Mammary epithelial cell (primary cell): ENCODE measurements around a stretch of chr7.

GRCh38 chr7:151850820-151851708 lies 25.9 kb downstream of the PRKAG2 start:
- CAGE, long polyA plus RNA: no peak
- RRBS: no CpG with 5 or more reads among the region's 27 CpGs

DNA sequence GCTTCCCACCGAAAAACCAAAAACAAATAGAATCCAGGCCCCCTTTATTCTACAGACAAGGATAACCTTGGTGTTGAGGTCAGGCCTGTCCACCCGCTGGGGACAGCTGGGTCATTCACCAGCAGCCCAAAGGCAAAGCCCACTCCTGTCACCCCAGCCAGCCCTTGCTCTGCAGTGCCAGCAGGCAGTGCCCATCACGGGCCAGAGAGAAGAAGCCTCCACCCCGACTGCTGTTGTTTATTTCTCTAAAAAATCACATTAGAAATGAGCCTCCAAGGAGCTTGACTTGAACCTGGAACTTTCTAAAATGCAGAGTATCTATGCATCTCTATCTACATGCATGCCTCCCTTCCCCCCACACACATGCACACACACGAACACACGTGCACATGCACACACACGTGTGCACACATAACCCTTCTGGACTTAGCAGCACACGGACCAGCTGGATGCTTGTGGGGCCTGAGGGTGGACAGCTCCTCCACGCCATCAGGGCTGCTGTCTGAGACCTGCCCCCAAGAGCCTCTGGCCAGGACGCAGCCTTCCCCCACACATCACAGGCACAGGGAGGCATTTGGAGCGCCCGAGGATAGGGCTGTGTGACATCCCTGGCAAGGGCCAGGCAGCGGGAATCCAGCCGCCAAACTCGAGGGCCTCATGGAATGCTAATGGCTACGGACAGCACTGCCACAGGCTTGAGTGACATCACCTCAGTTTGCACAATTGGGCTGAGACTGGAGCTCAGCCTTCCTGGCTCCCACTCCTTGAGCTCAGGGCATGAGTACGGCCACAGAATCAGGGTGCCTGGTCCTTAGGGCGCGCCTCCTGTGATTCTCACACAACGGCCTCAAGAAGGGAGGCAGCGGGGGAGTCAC lies 22.7 kb downstream of the PRKAG2 start:
- CAGE, long polyA plus RNA: no peak
- RRBS: no CpG with 5 or more reads among the region's 21 CpGs

GRCh38 chr7:151864029-151864526 lies 12.8 kb downstream of the PRKAG2 start:
- CAGE, long polyA plus RNA: no peak
- RRBS: no CpG with 5 or more reads among the region's 10 CpGs

DNA sequence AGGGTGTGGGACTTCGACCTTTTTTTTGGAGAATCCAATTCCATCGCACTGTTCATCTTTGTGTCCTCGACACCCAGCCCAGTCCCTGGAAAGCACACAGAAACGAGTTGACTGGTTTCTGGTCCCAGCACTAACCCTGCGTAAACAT lies 9.4 kb downstream of the PRKAG2 start:
- CAGE, long polyA plus RNA: no peak
- RRBS: no CpG with 5 or more reads among the region's 5 CpGs

DNA sequence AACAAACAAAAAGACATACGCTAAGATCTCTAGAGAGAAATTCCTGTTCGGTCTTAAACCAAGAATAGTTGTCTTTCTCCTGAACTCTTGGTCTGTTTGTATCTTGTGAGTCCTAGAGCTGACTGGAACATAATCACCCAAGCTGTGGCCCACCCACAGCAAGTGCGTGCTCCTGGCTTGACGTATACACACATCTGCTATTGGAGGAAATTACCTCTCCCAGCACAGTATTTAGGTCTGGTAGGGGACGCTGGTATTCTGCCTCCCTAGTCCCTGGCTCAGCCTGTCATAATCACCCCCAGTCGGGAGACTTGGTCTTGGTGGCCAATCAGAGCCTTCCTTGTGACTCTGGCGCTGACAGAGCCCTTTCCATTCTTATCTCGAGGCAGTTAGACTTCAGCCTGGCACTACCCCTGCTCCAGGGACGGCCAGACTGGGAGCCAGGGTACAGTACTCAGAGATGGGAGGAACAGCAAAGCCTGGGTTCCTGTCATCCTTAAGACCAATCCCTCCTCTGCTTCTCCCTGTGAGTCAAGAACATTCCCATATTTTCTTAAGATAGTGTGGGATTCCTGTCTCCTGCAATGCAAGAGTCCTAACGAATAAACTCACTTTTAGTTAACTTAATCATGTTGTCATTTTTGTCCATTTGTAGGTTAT lies 14.3 kb upstream of the PRKAG2 start:
- CAGE, long polyA plus RNA: no peak
- RRBS: no CpG with 5 or more reads among the region's 10 CpGs

- CAGE, long polyA plus RNA: no peak
- RRBS: no CpG with 5 or more reads among the region's 14 CpGs
Observed at GRCh38 chr7:152116819-152117574, 91.5 kb downstream of the GALNT11 start.

DNA sequence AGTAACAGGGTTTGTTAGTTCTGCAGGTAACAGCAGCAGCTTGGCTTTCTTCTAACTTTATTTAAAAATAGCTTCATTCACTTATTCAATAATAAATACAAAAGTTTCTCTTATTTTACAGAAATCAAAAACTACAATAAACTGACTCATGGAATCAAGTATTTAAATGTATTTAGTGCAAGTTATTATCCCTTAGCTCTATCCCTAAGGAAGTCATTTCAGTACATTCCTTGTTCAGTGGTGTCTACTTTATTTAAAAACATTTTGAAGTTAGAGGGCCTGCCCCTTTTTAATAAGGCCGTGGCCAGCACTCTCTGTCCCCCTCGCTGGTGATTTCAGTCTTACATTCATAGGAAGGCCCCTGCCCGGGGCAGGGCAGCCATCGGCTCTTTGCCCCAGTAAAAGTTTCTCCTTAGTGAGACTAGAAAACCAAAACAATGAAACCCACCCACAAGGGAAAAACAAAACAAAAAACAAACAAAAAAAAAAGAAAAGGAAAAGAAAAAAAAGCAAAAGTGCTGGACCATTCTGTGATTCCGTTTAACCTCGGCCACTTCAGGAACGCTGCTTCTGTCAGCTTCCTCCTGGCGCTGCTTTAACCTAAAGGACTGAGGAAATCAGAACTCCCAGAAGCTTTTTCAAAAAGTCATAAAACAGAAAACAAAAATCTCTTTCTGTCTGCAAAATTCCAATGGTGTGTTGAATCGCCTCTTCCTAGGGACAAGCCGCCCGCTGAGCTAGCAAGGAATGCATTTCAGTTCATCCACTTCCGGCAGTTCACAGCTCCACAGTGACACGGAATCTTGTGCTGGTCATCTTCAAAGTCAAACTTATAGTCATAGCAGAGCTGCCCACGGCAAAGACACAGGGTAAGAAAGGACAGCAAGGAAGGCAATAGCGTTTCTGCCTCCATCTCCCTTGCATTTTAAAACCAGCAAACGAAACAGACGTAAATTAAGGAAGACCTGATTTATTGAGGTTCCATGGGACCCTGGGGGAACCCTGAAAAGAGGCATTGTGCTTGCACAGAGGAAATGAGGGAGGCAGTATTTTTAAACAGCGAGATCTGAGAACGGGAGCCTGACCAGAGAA lies 111.0 kb downstream of the GALNT11 start:
- CAGE, long polyA plus RNA: no peak
- RRBS: no CpG with 5 or more reads among the region's 19 CpGs

- CAGE, long polyA plus RNA: no peak
- RRBS: no CpG with 5 or more reads among the region's 5 CpGs
Observed at GRCh38 chr7:152250637-152251416, 185.0 kb downstream of the KMT2C start.

DNA sequence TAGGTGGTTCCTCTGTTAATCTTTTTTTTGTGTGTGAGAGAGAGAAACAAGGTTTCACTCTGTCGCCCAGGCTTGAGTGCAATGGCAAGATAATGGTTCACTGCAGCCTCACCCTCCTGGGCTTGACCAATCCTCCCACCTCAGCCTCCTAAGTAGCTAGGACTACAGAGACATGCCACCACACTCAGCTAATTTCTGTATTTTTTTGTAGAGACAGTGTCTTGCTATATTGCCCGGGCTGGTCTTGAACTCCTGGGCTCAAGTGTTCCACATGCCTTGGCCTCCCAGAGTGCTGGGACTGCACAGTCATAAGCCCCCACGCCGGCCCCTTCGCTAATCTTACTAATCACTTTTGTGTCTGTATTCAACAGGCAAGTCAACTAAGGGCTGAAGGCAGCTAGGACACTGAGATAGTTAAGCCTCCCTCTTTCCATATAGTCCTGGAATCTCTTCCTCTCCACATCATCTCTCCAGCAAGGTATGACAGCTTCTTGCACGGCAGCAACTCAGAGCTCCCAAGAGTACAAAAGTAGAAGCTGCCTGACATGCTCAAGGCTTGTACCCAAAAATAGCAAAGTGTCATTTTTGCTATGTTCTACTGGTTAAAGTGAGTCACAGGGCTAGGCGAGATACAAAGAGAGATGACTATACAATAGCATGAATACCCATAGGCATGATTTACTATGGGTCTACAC lies 11.3 kb downstream of the KMT2C start:
- CAGE, long polyA plus RNA: no peak
- RRBS: 90% methylated on average over 2 of the region's 7 CpGs

- CAGE, long polyA plus RNA: no peak
- RRBS: 2% methylated on average over 14 of the region's 90 CpGs
Observed at GRCh38 chr7:152436488-152437338, 910 bp upstream of the KMT2C start.

DNA sequence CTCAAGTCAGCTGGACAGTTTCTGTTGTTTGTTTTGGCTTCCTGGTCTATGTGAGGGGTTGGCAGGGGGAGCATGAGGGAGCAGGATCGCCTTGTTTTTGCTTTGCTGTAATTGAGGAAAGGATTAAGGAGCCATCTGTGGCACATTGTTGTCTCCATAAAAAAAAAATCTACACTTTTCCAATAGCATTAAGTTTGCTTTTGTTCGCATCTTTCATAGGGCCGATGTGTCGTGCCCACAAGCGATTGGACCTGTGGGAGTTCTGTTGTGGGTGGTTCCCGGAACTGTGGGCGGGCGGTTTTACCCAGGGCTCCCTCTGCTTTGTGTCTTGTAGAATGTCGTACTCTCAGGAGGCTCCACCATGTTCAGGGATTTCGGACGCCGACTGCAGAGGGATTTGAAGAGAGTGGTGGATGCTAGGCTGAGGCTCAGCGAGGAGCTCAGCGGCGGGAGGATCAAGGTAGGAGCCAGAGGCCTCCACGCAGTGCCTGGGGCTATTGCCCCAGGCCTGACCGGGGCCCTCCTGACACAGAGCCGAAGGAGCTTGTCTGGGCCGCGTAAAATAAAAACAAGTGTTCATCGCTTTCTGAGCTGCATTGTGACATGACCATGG lies 92.3 kb downstream of the ACTR3B start:
- CAGE, long polyA plus RNA: no peak
- RRBS: no CpG with 5 or more reads among the region's 21 CpGs

DNA sequence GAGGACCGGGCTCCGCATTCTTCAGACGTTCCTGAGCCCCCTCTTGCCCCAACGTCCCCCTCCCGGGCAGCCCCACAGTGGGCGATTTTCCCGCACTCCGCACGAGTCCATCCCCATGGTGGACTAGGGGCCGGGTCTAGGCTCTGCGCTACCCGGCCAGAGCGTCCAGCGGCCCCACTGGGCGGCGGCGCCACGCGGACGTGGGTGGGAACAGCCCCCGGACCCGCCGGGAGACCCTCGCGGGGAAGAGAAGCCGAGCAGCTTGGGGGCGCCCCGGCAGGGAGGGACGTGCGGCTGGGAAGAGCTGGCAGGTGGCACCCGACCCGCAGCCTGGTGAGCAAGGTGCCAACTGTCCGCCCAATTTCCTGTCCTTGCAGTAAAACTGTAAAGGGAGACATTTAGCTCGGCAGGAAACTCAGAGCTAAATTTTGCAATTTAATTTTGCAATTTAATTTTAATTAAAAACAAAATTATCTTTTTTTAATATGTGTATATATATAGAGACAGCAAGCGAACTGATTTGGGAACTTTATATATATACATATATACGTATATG lies 166.4 kb downstream of the ACTR3B start:
- CAGE, long polyA plus RNA: no peak
- RRBS: 4% methylated on average over 26 of the region's 36 CpGs

GRCh38 chr7:153043029-153043330 lies 283.4 kb downstream of the ACTR3B start:
- CAGE, long polyA plus RNA: no peak
- RRBS: no CpG with 5 or more reads among the region's 2 CpGs

DNA sequence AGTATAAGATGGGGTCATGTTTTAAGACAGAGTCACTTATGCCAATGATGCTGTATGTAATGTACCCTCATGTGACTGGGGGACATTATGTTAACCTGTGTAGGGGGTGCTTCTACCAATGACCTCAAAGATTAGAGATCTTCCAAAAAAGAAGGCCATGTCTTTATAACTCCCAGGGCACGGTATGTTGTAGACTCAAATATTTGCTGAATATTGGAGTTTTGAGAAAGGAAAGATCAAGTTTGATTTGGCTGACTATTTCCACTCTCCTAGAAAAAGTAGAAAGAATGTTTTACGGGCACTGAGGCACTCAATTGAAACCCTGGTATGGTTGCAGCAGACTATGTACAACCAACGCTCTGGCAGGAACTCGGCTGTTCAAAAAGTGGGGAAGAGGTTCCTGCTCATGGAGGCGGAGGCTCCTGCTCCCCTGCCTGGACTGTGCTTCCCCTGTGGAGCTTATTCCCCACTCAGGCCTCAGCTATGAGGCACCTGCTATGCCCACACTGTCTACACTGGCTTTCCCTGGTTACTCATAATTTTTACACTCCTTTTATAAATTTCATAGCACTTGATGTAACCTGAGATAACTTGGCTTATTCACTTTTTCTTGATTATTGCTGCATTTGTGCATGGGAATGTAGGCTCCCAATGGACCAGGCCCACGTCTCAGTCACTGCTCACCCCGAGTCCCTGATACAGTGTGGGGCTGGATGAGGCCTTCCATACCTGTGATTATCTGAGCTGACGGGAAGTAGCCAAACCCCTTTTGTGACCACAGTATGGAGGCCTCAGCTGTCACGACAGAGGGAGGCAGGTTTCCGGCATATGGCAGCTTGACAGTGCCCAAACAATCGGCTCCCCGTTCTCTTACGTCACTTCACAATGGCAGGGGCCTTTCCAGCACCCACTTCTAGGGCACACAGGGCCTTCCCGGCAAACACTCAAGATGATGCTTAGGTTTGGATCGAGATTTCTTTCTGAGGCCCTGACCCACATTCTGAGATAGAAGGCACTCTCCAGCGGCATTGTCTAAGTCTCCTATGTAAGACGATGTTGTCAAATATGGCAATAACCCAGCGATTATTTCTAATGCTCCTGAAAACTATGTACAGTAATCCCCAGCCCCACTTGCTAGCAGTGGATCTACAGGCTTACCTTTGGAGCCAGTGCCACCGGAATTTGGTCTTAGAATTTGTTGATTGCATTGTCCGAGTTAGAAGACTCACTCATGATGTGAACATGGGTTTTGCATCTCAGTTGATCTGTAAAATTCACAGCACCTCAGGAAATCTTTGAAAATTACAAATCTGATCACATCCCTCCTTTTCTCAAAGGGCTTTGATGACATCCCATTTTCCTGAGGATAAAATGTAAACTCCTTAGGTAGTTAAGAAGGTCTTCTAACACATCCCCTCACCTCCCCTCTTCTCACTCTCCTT lies 645.3 kb downstream of the ACTR3B start:
- CAGE, long polyA plus RNA: no peak
- RRBS: no CpG with 5 or more reads among the region's 20 CpGs

- CAGE, long polyA plus RNA: no peak
- RRBS: no CpG with 5 or more reads among the region's 32 CpGs
Observed at GRCh38 chr7:153411831-153412797, 640.1 kb upstream of the DPP6 start.

- CAGE, long polyA plus RNA: no peak
- RRBS: no CpG with 5 or more reads among the region's 12 CpGs
Observed at GRCh38 chr7:154184121-154184737, 132.0 kb downstream of the DPP6 start.

GRCh38 chr7:154442927-154443182 lies 390.7 kb downstream of the DPP6 start:
- CAGE, long polyA plus RNA: no peak
- RRBS: no CpG with 5 or more reads among the region's 2 CpGs

DNA sequence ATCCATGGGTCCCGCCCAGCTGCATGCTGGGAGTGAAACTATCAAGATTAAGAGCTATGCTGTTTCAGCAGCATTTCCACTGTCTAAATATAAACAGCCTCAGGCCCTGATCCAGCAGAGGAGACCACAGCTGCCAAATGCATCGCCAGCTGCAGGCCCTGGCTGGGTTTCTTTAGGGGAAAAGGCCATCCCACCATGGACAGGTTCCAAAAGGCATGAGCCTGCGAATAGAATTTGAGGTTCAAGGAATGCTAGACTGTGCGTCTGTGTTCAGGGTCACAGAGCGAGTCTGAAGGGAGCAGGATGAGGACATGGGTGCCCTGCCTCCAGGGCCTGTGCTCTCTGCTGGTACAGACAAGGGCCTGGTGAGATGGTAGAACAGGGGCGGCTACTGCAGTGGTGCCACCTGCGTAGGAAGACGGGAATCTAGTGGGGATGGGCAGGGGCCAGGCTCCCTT lies 411.3 kb downstream of the PAXIP1 start:
- CAGE, long polyA plus RNA: no peak
- RRBS: no CpG with 5 or more reads among the region's 8 CpGs

DNA sequence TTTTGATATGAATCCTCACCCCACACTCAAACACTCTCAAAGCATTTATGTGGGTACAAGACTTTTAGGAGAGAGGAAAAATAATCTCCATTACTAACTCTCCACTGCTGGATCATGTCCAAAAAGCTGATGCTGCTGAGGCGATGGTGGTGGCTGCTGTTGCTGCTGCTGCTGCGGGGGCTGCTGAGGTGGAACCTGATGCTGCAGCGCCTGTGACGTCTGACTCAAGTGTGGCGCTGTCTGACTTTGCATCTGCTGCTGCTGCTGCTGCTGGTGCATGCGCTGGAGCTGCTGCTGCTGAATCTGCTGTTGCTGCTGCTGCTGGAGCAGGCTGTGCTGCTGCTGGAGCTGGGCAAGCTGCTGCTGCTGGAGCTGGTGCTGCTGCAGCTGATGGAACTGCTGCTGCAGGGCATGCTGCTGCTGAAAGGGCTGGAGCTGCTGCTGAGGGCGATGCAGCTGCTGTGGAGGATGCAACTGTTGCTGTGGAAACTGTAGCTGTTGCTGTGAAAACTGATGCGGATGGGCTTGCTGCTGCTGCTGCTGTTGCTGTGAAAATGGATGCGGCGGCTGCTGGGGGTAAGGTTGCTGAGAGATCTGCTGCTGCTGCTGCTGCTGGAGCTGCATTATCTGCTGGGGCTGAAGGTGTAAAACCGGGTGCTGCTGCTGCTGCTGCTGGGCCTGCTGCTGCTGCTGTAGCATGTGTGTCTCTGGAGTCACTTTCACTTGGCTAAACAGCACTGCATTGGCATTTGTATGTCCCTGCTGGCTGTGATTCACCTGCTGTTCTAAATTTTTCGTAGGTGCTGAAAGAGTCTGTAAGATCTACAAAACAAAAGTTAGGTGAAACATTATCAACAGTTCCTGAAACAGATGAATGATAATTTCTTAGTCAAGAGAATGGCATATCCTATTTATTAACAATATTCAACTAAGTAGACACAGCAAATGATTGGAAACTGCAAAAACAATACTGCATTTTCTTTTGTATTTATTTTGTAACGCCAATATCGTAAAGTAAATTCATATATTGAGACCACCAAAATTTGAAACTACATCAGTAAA lies 34.3 kb downstream of the PAXIP1 start:
- CAGE, long polyA plus RNA: no peak
- RRBS: no CpG with 5 or more reads among the region's 14 CpGs

DNA sequence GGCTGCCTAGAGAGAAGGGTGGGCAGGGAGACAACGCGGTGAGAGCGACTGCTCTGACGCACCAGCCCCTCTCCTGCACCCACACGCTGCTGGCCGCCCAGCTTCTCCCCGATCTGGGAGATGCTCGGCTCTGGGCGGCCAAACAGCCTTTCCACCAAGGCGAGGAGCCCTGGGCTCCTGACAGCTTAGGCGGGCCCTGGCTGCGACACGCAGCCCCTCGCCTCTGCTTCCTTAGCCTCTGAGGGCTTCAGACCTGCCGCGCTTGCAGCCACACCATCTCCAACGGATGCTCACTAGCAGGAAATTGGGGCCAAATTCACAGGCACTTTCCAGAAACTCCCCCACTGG lies 298 bp downstream of the HTR5A start:
- CAGE, long polyA plus RNA: no peak
- RRBS: no CpG with 5 or more reads among the region's 17 CpGs